ENCODE measurements around a stretch of chr7.

DNA sequence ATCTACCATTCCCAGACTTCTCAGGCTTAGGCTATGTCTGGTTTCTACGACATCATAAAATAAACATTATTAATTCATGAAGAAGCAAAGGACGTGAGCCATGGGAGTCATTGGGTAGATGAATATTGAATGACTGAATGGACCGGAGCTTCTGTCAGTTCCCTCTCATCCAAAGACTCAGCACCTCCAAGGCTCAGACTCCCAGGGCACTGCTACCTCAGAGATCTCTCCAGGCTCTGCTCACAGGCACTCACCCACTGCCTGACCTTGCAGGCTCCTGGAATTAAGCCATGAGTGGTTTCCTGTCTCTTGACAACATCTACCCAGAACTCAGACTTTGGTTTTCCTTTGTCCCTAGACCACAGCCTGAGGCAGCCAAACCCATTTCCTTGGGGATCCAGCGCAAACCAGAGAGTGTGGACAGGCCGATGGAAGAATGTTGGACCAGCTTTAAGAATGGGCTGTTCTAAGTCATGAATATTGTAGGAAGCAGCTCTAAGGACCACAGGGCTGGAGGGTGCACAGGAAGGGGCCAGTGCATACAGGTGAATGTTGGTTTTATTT lies 64.7 kb upstream of the STEAP1B start:
- PRO-cap, 7 experiments, result no peak in any of the 7 experiments

DNA sequence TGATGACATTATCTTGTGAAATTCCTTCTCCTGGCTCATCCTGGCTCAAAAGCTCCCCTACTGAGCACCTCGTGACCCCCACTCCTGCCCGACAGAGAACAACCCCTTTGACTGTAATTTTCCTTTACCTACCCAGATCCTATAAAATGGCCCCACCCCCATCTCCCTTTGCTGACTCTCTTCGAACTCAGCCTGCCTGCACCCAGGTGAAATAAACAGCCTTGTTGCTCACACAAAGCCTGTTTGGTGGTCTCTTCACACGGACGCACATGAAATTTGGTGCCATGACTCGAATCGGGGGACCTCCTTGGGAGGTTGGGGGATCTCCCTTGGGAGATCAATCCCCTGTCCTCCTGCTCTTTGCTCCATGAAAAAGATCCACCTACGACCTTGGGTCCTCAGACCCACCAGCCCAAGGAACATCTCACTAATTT lies 23.5 kb upstream of the IL6 start:
- PRO-cap, 7 experiments, result no peak in any of the 7 experiments

- PRO-cap, 7 experiments, result no peak in any of the 7 experiments
These were observed 20.1 kb upstream of the IL6 start for GRCh38 chr7:22706765-22707458.

GRCh38 chr7:22725248-22726105 lies 1.5 kb upstream of the IL6 start:
- PRO-cap, 7 experiments, result no peak in any of the 7 experiments

DNA sequence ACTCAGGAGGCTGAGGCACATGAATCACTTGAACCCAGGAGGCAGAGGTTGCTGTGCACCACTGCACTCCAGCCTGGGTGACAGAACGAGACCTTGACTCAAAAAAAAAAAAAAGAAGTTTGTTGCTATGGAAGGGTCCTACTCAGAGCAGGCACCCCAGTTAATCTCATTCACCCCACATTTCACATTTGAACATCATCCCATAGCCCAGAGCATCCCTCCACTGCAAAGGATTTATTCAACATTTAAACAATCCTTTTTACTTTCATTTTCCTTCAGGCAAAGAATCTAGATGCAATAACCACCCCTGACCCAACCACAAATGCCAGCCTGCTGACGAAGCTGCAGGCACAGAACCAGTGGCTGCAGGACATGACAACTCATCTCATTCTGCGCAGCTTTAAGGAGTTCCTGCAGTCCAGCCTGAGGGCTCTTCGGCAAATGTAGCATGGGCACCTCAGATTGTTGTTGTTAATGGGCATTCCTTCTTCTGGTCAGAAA lies 4.2 kb downstream of the IL6 start:
- PRO-cap, 7 experiments, result no peak in any of the 7 experiments

DNA sequence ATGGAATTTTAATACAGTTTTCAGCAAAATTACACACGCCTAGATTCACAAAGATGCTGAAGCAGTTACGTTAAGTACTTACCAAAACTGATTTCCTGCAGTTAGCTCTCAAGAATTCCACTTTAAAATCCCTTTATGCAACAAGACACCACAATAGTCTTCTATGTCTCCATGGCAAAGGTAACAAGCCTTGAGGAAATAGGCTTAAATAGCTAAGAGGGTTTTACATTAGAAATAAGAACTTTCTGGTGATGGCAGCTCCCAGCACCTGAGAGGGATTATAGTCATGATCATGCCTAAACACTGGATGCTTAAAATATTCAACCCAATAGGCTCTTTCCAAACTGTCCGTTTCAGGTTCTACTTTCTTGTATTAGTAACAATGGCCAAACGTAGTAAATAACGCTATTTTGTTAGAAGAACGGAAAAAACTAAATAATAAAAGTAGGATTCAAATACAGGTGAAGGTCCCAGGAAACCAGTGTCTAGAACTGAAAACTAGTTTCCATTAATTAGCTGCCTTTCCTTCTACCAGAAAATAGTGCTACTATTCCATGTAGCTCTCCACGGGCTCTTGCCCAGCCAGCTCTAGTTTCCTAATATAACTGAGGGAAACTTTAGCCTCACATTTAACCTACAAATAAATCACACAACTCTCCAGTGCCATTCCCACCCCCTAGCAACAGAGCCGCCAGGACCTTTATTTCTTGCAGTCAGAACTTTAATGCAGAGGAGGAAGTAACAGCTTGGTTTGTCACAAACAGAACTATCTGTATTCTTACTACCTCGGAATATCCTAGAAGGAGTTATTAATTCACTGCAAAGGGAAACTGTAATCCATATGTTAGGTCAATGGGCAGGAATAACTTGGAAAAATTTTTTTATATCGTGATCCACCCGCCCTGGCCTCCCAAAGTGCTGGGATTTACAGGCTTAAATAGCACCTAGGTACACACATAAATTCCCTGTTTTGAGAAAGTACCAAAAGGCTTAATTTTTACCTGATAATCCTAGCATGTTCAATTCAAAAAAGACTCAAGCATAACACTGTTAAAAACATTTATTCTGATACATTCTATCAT lies 10.4 kb downstream of the TOMM7 start:
- PRO-cap, 7 experiments, result no peak in any of the 7 experiments

DNA sequence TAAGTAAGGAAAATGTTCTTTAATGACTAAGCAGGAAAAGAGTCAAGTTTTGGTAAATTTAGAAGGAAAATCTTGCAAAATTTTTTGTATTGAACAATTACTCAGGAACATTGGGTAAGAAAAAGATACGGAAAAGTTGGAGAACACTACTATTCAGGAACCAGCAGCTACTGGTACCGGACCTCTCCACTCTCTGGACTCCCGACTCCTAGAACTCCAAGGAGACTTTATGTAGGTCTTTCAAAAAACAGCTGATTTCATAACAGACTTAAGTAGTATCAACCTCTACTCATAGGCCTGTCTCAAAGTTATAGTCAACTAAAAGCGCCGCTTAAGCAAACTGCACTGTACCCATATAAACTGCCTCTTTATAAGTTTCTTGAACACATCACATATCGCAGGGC lies 33.4 kb downstream of the HYCC1 start:
- PRO-cap, 7 experiments, result no peak in any of the 7 experiments

DNA sequence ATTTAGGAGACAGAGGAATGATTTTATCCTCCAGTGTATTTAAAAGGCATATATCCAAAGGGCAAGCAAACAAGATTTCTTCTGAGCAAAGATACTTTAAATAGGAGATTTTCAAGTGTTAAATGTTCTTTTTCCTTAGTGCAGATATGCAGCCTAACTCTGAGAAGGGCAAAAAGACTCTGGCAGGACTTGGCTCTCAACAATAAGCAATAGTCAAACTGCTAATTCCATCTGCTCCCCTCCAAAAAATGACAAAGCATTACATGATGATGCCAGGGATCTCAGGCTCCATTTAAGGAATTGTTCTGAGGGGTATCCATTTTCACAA lies 4.2 kb downstream of the HYCC1 start:
- PRO-cap, 7 experiments, result no peak in any of the 7 experiments

- PRO-cap, 7 experiments, result no peak in any of the 7 experiments
These were observed 2.5 kb downstream of the HYCC1 start for GRCh38 chr7:23011275-23011899.

- PRO-cap, 7 experiments, result no peak in any of the 7 experiments
These were observed 9.1 kb downstream of the NUP42 start for GRCh38 chr7:23190614-23191637.

DNA sequence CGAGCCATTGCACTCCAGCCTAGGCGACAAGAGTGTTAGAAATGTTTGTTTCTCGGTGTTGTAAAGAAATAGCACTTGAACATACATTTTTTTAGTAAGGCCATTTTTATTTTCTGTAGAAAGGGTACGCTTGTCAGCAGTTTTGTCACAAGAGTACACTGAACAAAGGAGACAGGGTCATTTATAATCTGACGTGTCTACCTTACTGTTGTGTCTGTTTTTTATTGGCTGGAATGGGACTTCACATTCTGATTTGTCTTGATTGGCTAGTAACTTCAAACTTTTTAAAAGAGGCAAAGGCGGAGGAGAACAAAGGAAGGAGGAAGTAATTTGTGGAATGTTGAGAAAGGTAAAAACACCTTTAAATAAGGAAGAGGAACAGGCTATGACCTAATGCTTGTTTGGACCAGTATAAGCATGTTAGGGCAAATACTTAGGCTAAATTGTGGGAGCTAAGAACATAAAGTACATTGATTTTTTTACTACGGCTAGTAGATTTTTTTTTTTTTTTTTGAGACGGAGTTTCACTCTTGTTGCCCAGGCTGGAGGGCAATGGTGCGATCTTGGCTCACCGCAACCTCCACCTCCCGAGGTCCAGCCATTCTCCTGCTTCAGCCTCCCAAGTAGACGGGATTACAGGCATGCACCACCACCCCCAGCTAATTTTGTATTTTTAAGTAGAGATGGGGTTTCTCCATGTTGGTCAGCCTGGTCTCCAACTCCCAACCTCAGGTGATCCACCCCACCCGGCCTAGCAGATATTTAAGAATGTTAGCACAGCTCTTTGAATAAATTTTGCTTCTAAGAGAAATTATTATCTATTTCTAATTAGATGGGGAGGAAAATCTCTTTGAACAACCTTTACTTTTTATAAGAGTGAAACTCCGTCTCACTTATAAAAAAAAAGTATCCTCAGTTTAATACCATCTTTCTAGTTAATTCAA lies 17.9 kb downstream of the TRA2A start:
- PRO-cap, 7 experiments, result peak in 1 of 7 experiments; most common minus-strand start position 663 of the sequence (in 1)

- PRO-cap, 7 experiments, result no peak in any of the 7 experiments
These were observed 246.7 kb downstream of the STK31 start for GRCh38 chr7:23956641-23957136.

- PRO-cap, 7 experiments, result no peak in any of the 7 experiments
These were observed 28.6 kb downstream of the GSDME start for GRCh38 chr7:24728585-24729061.

DNA sequence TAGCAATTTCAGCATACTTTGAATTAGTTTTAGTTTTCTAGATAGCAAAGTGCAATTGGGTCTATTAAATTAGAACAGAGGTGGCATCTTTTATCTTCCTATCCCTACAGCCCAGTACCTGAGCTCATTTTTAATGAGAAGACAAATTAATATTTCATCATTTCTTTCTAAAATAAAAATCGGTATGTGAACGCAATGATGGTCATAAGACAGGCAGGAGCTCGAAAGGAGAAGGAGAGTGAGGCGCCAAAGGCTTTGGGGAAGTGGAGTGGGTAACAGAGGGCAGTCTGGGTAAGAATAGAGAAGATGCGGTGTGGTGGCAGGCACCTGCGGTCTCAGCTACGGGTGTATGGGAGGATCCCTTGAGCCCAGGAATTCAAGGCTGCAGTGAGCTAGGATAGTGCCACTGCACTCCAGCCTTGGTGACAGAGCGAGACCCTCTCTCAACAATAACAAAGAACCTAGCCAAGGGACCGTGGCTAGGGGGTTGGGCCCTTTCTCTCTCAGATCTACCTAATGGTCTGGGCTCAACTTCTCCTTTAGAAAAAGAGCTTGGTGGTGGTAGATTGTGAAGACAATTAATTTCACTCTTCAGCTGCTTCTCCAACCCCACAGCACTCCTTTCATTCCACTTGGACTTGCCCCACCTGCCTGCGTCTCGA lies 1.2 kb downstream of the GSDME start:
- PRO-cap, 7 experiments, result no peak in any of the 7 experiments

- PRO-cap, 7 experiments, result no peak in any of the 7 experiments
These were observed 9.8 kb downstream of the CYCS start for GRCh38 chr7:25114959-25116026.

- PRO-cap, 7 experiments, result no peak in any of the 7 experiments
These were observed 5.1 kb downstream of the CYCS start for GRCh38 chr7:25119855-25120369.

- PRO-cap, 7 experiments, result peak in 1 of 7 experiments; most common plus-strand start chr7:25261277 (in 1)
These were observed 32.9 kb upstream of the NPVF start for GRCh38 chr7:25261138-25261559.

DNA sequence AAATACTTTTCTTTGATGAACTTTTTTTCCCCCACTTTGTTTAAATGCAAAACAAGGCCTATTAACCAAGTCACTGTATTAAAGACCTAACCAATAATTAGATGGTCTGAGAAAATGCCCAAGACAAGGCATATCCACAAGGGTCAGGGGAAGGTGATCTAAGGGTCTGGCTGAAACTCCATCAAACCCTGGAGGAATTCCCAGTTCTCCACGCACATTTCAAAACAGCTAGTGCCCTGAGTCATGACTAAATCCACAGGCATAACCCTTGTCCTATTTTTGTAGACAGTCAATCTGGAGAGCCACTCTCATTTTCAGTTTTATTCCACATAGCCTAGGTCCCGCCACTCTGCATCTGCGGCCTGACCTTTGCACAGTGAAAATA lies 201.3 kb upstream of the NPVF start:
- PRO-cap, 7 experiments, result no peak in any of the 7 experiments

DNA sequence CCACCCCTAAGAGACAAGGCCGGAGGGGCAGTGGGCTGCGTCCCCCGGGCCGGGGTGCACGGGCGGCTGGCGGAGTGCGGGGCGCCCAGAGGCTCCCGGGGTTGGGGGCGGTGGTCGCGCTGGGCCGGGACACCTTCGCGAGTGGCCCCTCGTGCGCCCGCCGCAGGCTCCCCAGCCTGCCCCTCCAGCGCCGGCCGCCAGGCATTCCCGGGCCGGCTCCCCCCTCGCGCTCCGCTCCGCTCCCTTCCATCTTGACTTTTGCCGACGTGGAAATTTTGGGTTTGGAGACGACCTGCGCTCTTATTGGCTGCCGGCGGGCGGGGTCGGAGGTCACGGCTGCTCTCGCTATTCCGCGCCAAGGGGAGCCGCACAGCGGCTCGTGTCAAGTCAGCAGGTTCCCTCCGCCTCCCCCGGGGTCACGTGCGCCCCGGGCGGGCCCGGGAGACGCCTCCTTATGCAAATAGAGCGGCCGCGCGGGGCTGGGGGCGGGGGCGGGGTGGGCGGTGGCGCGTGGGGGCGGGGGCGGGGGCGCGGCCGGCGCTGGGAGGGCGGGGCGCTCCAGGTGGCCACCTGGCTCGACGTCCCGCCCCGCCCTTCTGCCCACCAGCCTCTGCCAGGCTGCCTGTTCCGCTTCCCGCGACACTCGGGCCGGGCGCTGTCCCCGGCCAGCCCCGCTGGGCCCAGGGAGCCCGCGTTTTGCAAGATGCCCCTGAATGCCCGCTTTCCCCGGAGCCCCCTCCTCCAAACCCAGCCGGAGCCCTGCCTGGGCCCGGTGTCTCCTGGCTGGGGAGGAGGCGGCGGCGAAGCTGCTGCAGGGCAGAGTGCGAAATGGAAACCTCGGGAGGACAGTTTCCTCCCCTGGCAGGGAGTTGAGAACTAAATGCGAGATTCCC lies 200.9 kb upstream of the NFE2L3 start:
- PRO-cap, 7 experiments, result peak in 7 of 7 experiments; most common plus-strand start position 642 of the sequence (in 4); most common minus-strand start position 260 of the sequence (in 5)

DNA sequence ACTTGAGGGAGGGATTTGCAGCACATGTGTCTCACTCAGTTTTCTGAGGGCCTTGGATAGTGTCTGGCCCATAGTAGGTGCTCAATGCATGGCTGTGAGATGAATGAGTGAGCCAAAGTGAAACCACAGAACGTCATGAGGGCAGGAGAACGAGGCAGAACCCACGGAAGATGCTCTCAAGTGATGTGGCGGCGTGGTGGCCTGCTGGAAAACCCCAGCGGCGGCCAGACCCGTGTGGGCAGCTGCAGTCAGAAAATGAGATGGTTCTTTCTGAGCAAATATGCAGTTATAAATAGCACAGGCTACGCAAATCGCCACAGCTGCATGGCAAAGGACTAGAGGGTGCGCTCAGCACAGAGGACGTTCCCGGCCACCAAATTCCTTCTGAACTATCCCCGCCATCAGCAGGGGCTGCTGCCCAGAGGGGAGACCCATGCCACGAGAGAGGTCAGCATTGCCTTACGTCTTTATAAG lies 183.4 kb upstream of the NFE2L3 start:
- PRO-cap, 7 experiments, result no peak in any of the 7 experiments